Cardiac septum (tissue), 1 donor: ENCODE data around the genes RNF152 and TNFRSF11A.

- PRO-cap = bidirectional peak, plus-strand start at chr18:61831299, minus-strand start at chr18:61831231
Measured at GRCh38 chr18:61831020-61831562, 61.7 kb downstream of the RNF152 start.

GRCh38 chr18:61864030-61864660 lies 28.7 kb downstream of the RNF152 start:
- PRO-cap = no peak

- PRO-cap = bidirectional peak, plus-strand start at chr18:61892989, minus-strand start at chr18:61892903; bidirectional peak, plus-strand start at chr18:61893412, minus-strand start at chr18:61893335; bidirectional peak, plus-strand start at chr18:61893822, minus-strand start at chr18:61893734
Measured at GRCh38 chr18:61892853-61893947, at the start of gene RNF152. Gene RNF152, minus strand, starts transcription at chr18:61893007.

- PRO-cap = no peak
Measured at GRCh38 chr18:62324540-62325721, at the start of gene TNFRSF11A. Gene TNFRSF11A, plus strand, starts transcription at chr18:62325310.

DNA sequence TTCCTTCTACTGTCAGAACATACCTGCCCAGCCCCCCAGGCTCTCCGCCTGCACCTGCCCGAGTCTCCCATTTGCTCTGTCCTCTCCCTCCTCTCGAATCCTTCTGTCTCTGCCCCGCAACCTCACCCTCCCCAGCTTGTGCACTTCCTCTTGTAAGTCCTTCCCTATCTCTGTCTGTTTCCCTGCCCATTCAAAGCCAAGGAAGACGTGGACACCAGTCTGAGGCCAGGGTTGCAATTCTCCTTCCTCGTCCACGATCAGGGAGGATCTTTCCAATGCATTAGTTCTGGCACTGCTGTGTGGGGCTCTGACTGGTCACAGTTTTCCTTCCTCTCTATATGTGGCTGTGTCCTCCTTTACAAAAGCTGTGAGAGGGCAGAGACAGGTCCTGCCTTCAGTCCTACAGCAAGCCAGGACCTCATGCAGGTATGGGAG lies 14.1 kb downstream of the TNFRSF11A start:
- PRO-cap = no peak

DNA sequence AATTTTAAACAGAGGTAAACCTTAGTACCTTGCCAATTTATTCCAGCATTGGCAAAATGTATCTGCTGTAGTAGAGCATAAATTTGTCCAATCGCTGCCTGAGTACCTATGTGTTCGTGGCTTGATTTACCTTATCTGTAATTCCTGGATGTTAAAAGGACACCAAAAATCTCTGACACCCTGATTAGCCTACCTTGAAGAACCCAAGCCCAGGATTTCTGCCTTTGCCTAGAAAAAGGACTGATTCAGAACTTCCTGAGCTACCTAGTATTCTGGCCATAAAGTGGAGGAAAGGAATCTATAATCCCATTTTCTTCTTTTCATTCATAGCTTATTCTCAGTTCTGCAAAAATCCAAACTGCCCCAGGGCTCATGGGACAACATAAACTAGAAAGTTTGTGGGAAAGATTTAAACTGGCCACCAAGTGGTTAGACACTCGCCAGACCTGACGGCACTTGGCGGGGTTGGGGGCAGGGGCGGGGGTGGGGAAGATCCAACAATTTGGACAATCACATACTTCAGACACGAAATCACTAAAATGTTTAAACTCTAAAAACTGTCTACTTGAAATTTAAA lies 16.1 kb upstream of the ZCCHC2 start:
- PRO-cap = no peak

- PRO-cap = no peak
Measured at GRCh38 chr18:62510769-62511285, 12.0 kb upstream of the ZCCHC2 start.

GRCh38 chr18:62571042-62571534 lies 48.3 kb downstream of the ZCCHC2 start:
- PRO-cap = no peak

DNA sequence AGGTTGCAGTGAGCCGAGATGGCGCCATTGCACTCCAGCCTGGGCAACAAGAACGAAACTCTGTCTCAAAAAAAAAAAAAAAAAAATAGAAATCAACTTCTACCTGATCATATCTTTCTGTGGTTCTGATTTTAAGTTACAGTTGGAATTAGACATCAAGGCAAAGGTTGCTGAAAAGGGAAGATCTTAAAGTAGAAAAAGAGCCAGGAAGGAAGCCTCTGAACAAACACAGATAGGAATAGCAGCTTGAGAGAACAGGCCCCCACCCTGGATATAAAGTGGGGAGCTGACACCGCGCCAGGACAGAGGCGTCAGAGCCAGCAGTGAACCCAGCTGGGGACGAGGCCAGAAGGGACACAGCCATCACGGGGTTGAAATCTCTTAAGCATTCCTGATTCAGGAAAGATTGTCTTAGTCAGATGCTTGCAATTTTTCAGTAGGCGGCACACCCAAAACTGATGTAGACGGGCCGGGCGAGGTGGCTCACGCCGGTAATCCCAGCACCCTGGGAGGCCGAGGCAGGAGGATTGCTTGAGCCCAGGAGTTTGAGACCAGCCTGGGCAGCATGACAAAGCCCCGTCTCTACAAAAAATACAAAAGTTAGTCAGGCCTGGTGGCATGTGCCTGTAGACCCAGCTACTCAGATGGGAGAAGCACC lies 93.8 kb upstream of the PHLPP1 start:
- PRO-cap = unidirectional peak, plus-strand start at position 461 of the sequence

DNA sequence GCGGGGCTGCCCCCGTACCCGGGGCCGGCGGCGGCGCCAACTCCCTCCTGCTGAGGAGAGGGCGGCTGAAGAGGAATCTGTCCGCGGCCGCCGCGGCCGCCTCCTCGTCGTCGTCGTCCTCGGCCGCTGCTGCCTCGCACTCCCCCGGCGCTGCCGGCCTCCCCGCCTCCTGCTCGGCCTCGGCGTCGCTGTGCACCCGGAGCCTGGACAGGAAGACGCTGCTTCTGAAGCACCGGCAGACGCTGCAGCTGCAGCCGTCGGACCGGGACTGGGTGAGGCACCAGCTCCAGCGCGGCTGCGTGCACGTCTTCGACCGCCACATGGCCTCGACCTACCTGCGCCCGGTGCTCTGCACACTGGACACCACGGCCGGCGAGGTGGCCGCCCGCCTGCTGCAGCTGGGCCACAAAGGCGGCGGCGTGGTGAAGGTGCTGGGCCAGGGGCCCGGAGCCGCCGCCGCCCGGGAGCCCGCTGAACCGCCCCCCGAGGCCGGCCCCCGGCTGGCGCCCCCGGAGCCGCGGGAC lies 715 bp downstream of the PHLPP1 start:
- PRO-cap = no peak

DNA sequence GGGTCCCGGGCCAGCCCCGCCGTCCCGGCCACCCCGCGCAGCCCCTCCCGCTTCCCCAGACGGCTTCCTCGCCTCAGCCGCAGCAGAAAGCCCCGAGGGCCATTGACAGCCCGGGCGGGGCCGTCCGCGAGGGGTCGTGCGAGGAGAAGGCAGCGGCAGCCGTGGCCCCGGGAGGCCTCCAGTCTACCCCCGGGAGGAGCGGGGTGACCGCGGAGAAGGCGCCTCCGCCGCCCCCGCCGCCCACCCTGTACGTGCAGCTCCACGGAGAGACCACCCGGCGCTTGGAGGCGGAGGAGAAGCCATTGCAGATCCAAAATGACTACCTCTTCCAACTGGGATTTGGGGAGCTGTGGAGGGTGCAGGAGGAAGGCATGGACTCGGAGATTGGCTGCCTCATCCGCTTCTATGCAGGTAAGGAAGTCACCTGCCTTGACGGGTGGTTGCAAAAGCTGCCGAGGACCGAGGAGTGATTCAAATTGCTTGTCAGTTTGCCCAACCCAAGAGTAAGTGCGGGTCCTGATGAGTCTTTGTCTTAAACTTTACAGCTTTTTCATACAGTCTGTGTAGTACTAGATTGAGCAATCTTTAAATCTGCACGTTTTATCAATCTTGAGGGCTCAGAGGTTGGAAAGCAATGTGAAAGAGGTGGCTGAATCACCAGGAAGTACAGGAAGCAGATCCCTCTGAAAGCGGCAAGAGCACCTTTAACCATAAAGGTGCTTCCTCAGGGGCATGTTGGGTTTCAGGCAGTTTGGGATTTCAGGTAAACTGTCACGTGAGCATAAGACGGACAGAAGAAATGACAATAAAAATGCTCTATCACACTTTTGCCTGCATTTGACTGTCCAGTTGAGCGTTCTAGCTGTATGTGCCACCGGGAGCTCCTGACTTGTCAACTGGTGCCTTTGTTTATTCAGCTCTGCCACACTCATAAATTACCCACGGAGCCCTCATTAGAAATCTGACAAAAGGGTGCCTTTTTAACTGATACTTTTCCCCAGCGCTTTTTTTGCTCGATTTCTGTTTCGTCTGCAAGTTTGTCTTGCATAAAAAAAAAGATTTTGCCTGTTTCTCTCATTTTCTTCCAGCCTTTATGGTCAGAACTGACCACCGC lies 1.9 kb downstream of the PHLPP1 start:
- PRO-cap = unidirectional peak, plus-strand start at position 836 of the sequence

DNA sequence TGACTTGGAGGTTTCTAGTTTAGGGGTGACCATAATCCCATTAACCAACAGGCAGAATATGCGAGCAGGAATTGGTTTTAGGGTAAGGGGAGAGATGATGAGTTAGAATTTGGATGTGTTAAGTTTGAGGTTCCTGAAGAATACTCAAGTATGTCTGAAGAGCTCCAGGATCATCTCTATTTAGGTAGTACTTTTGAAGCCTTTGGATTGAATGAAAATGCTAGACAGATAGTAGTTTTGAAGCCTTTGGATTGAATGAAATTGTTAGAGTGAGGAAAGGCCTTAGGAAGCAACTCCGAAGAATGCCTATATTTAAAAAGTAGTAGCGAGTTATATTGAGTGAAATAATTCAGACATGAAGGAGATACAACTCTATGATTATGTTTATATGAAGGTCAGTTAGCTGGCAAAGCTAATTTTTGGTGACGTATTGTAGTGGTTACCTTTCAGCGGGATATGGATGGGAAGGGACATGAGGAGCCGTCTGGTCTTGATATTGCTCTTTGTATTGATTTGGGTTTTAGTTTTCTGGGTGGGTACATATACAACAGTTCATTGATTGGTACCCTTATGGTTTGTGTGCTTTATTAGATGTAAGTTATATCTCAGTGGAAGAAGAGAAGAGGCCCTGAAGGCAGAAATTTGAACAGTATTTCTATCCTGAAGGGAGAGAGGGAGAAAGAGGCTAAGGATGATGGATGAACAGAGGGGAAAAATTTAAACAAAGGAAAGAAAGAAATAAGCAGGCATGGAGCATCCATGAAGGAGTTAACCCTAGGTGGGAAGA lies 23.8 kb downstream of the PHLPP1 start:
- PRO-cap = no peak

GRCh38 chr18:62801885-62802248 lies 86.5 kb downstream of the PHLPP1 start:
- PRO-cap = no peak

DNA sequence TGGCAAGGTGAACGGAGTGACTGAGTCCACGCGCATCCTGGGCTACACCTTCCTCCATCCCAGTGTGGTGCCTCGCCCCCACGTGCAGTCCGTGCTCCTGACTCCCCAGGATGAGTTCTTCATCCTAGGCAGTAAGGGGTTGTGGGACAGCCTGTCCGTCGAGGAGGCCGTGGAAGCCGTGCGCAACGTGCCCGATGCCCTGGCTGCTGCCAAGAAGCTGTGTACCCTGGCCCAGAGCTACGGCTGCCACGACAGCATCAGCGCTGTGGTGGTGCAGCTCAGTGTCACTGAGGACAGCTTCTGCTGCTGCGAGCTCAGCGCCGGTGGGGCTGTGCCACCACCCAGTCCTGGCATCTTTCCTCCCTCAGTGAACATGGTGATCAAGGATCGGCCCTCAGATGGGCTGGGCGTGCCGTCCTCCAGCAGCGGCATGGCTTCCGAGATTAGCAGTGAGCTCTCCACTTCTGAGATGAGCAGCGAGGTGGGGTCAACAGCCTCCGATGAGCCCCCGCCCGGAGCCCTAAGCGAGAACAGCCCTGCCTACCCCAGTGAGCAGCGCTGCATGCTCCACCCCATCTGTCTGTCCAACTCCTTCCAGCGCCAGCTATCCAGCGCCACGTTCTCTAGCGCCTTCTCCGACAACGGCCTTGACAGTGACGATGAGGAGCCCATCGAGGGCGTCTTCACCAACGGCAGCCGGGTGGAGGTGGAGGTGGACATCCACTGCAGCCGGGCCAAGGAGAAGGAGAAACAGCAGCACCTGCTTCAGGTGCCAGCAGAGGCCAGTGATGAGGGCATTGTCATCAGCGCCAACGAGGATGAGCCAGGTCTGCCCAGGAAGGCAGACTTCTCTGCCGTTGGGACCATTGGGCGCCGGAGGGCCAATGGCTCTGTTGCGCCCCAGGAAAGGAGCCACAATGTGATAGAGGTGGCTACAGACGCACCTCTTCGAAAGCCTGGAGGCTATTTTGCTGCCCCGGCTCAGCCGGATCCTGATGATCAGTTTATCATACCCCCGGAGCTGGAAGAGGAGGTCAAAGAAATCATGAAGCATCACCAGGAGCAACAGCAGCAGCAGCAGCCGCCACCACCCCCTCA lies 263.3 kb downstream of the PHLPP1 start:
- PRO-cap = no peak

GRCh38 chr18:63058275-63058598 lies 261.3 kb downstream of the BCL2 start:
- PRO-cap = no peak

DNA sequence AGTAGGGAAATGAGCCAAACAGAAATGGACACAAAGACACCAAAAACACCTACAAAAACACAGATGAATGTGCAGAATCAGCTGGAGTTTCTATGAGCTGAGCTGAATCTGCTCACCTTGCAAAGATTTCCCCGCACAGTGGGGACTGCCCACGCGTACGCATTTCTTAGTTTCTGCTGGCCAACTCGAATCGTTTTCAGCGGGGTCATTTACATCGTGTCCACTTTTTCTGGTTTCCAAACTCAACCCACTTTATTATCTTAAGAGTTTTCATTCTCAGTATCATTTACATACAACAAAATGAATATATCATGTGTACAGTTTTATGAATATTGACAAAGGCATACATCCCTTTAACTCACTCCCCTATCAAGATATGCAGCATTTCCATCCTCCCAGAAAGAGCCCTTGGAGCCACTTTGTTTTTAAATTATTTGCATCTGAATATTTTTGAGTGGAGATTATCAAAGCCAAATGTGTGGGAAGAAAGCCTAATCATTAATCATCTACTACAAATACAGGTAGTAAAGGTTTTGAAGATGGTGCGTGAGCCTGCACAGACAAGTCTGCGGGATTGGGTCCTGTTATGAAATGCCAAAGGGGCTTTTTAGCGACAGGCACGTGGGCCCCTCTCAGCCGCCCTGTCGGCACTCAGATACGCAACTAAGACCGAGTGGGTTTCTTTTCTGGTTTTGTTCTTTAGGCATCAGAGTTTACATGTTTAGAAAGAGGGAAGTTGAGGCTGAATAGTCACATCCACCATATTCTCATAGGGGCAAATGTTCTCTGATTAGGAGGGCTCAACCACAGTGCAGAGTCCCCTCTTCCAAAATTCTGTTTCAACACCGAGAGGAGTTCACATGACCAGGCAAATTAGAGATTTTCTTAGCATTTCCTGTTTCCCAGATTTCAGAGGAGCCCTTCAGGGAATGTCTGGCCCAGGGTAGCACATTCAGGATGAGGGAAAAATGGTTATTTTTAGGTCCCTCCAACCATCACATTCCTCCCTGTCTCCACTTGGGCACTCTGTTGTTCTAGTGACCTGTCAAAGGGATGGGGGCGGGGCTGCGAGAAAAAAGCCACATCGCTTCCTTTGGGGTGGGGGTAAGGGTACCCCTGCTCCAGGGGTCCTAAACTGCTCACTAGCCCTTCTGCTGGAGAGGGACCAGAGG lies 159.5 kb downstream of the BCL2 start:
- PRO-cap = no peak

GRCh38 chr18:63218093-63218818 lies 101.3 kb downstream of the BCL2 start:
- PRO-cap = no peak

DNA sequence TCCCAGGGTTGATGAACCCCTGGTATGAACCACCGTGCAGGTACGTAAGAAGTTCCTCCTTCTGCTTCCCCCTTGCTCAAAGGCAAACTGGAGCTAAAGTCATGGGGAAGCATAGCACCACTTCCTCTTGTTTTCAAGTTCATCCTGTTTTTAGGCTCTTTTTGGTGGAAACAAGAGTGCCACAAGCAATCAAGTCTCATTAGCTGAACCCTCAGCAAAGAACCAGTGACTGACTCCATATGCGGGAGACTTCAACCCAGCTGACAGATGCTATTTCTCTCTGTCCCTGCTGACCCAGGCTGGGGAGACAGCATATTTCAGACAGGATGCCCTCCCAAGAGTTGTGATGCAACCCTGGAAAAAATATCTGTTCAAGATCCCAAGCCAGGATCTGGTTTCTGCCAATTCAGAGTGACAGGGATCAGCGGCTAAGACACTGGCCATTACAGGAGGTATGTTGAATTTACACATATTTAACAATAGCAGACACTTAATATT lies 47.6 kb downstream of the BCL2 start:
- PRO-cap = bidirectional peak, plus-strand start at position 404 of the sequence, minus-strand start at position 266 of the sequence

DNA sequence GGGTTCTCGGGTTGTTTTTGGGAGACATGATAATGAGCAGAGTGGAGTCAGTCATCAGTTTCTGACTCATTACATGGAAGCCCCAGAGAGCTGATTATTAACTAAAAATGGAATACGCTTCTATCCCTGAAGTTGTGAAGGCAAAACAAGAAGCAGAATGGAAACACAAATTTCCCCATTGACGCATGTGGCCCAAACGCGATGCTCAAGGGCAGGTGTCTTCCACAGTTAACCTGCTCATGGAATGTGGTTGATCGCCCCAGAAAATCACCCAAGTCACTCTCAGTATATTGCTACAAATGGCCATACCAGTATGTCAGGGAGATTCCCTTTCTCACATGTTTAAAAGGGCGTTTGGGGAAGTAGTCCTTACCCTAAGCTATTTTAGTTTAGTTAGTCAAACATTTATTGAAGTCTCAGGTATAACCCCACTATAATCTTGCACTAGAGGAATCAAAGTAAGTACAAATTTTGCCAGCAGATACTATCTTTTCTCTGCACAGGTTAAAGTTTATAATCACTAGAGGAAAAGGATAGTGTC lies 8.0 kb downstream of the BCL2 start:
- PRO-cap = no peak

GRCh38 chr18:63330667-63331379 lies 11.3 kb upstream of the BCL2 start:
- PRO-cap = no peak